NCI-H460 (cell line): ENCODE measurements around the gene TRIM52.

DNA sequence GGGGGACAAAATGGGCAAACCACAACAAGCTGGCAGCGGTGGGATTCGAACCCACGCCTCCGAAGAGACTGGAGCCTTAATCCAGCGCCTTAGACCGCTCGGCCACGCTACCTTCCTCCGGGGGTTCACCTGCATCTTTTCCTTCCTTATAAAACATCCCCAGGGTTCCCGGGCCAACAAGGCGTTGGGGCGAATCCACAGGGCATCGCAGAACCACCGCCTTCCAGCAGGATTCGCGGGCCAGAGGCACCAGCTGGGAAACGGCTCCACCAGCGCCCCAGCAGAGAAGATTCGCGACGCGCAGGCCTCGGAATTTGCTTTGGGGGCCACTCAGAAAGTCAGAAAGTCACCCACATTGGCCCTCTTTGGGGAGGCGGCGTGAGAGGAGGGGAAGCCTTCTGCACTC is 26.6 kb downstream of the OR2V2 start:
RAMPAGE:
- cytosol, long total RNA, result no peak
- long total RNA, result no peak
- nucleus, long total RNA, result no peak

DNA sequence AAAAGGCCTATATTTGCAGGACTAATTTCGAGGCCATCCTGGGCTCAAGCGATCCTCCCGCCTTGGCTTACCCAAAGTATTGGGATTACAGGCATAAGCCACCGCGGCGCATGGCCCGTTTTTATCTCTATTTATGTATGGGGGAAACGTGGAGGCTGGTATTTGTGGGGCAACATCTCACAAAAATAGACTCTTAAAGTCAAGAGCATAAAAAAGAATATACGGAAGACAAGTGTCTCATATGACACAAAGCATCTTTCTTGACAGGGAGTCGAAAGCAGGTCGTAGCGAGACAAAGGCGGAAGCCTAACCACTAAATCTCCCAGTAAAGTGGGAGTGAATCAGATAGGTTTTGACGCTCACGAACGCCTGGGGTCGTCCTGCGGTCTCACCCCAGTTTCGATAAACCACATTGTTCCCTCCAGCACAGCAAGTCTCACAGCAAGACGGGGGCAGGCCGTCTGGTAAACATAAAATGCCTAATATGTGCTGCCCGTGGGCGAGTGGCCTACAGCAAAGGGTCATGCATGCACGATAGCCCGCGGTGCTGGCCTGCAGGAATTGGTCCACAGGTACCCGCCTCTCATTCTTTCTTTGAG is 1.8 kb upstream of the TRIM41 start:
RAMPAGE:
- cytosol, long total RNA, result no peak
- long total RNA, result no peak
- nucleus, long total RNA, result no peak

RAMPAGE:
- cytosol, long total RNA, result no peak
- long total RNA, result no peak
- nucleus, long total RNA, result no peak
Observed at GRCh38 chr5:181224415-181224987, 1.4 kb downstream of the TRIM41 start.

GRCh38 chr5:181261023-181261300 is at the start of gene TRIM52:
Gene TRIM52, minus strand, starts transcription at chr5:181261143.
RAMPAGE:
- cytosol, long total RNA, result start-site peak on the minus strand at chr5:181261088-181261140, 148 and 147 reads in 2 replicates
- long total RNA, result start-site peak on the minus strand at chr5:181261083-181261135, 49 and 78 reads in 2 replicates; start-site peak on the plus strand at chr5:181261205-181261220, 54 and 42 reads in 2 replicates
- nucleus, long total RNA, result start-site peak on the minus strand at chr5:181261088-181261164, 969 and 312 reads in 2 replicates; start-site peak on the plus strand at chr5:181261171-181261271, 67 and 23 reads in 2 replicates